ENCODE results near the genes AOX1 and BZW1.

DNA sequence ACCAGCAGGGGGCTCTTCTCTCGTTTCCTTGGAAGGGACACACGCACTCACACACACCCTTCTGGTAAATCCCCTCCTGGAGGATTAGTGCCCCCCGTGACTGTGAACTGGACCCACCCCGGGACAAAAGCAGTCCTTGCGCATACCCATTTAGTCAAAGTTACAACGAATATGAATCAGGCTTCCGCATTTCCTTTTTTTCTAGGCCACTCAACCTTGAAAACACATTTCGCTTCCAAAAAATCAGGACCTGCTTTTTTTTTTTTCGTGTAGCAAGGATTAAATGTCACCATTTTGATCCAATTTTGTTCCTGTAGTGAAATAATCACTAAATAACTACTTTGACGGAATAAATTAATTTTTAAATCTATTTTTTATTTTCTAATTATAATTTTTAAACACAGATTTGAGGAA is 446 bp upstream of the FTCDNL1 start:
- PRO-cap = no peak

GRCh38 chr2:199926249-199927287 is 15.5 kb downstream of the C2orf69 start:
- PRO-cap = no peak

GRCh38 chr2:199971741-199972737 is 16.7 kb downstream of the MAIP1 start:
- PRO-cap = no peak

- PRO-cap = no peak
Observed at GRCh38 chr2:200378467-200379433, 72.3 kb downstream of the SPATS2L start.

DNA sequence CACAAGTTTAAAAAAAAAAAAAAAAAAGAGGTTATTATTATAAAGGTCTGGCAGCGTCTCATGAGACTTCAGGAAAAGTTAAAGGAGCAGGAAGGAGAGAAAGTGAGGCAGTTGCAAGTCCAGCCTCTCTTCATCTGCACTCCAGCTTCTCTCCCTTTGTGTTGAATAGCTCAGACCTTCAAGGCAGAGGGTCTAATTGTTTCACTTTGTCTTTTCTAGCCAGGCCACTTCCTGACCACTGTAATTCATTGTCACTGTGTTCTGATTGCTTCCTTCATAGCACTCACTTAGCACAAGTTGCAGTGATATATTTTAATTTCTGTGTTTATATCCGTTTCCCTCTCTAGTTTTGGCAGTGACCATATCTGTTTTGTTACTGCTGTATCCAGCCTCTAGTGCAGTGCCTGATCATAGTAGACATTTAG is 99.9 kb downstream of the SPATS2L start:
- PRO-cap = no peak

- PRO-cap = no peak
Observed at GRCh38 chr2:200408025-200408891, 101.6 kb downstream of the KCTD18 start.

GRCh38 chr2:200507214-200507517 is 2.7 kb downstream of the KCTD18 start:
- PRO-cap = no peak

GRCh38 chr2:200585637-200586465 is at the start of gene AOX1:
AOX1 (plus strand) TSS chr2:200586014.
- PRO-cap = unidirectional peak, plus-strand start at chr2:200585999; unidirectional peak, plus-strand start at chr2:200586060

- PRO-cap = no peak
Observed at GRCh38 chr2:200655669-200656053, 69.8 kb downstream of the AOX1 start.

- PRO-cap = no peak
Observed at GRCh38 chr2:200756675-200757483, 54.8 kb upstream of the BZW1 start.

DNA sequence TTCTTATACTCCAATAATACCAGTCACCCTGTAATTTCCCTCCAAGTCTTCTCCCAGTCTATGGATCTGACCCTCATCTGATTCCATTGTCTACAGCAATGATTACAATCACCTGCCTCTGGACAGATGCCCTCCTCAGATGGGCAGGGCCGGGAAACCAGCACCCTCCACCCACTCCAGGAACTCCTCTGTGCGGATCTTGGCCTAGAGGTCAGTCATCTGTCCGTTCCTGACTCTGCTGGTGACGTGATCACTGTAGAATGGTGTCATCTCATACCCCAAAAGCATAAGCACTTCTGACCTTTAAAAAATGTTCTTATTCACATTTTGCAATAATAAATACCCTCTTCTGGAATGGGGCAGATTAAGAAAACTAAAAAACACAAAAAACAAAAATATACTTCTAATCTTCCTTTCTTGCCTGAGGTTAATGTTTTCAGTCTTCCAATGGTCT is 29.5 kb upstream of the BZW1 start:
- PRO-cap = no peak

- PRO-cap = bidirectional peak, plus-strand start at chr2:200811563, minus-strand start at chr2:200811430; bidirectional peak, plus-strand start at chr2:200811910, minus-strand start at chr2:200811801
Observed at GRCh38 chr2:200811167-200812059, at the start of gene BZW1. BZW1 (plus strand) TSS chr2:200811910.

DNA sequence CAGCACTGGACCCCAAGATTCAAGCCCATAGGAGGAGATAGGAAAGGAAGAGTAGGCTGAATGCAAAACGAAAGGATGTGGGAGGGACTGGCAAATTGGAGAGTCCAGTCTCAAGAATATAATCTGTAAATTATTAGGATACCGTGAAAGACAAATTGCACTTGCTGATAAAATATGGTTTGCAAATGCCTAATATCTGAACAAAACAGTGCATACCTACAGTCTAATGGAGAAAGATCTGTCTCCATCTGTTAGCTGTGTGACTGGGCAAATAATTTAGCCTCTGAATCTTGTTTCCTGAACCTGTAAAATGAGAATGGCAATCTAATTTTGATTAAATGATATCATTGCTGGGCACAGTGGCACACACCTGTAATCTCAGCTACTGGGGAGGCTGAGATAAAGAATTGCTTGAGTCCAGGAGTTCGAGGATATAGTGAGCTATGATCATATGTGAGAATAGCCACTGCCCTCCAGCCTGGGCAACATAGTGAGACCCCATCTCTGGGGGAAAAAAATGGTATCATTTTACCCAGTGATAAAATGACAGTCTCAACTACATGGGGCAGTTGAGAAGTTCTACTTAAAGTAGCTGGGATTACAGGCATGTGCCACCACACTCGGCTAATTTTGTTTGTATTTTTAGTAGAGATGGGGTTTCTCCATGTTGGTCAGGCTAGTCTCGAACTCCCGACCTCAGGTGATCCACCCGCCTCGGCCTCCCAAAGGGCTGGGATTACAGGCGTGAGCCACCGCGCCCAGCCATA is 16.8 kb downstream of the BZW1 start:
- PRO-cap = no peak

GRCh38 chr2:200888197-200888733 is 612 bp downstream of the PPIL3 start:
- PRO-cap = no peak

- PRO-cap = no peak
Observed at GRCh38 chr2:201056956-201057621, 14.4 kb downstream of the HYCC2 start.

- PRO-cap = bidirectional peak, plus-strand start at chr2:201117578, minus-strand start at chr2:201117346
Observed at GRCh38 chr2:201117247-201117972, 1.4 kb downstream of the CFLAR start.

GRCh38 chr2:201118146-201119188 is 2.5 kb downstream of the CFLAR start:
- PRO-cap = bidirectional peak, plus-strand start at chr2:201118716, minus-strand start at chr2:201118607; unidirectional peak, minus-strand start at chr2:201118991

DNA sequence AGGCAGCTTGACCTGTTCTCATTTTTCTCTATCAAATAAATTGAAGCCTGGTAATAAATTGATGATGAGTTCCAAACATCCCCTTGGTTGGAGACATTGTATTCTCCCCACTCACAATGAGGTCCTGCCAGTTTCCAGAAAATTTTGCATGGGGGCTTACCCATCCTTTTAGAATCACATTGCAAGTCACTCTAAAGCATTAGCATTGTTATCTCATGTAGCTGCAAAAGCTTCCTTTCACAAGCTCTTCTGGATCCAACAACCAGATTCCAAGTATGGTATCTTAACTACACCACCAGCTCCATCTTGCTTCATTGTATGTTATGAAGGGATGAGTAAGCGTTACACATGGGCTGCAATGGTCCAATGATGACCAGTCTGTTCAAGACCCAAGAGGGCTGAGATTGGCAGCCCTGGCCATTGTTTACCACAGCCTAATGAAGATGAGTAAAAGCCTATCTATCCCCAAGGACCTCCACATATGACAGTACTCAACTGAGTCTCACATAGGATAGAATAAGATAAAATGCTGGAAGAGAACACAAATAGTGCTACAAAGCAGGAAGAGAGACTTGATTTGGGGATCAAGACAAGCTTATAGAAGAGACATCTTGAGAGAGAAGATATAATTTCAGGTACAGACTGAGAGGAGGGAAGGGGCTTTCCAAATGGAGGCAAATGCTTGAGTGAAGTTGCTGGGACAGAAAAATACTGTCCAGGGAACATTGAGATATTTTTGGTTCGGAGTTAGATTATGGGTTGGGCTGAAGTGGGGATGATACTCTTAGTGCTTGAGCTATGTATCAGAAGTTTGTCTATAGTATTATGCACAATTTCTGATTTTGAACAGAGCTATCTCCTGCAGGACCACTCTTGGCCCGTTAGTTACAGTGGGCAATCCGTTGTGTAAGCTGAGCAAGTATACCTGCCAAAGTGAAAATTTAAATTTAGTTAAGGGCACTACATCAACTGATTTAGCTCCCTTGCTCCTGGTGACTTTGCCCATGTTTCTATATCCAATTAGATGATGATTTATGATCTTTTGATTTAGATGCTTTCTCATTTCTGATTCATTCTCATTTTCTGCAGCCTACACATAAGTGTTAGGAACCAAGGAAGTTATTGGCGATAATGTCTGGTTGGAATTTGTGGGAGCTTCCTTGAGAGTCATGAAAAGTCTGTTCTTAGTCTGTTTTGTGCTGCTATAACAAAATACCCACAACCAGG is 6.6 kb downstream of the CFLAR start:
- PRO-cap = no peak

- PRO-cap = no peak
Observed at GRCh38 chr2:201132229-201133378, 16.6 kb downstream of the CFLAR start.

- PRO-cap = no peak
Observed at GRCh38 chr2:201228390-201229322, 31.7 kb upstream of the CASP8 start.

Measured in right common carotid artery plus branches (tissue), 1 donor.